Vagina (tissue), 1 donor: ENCODE measurements around the genes TBC1D10A, SF3A1 and OSBP2.

DNA sequence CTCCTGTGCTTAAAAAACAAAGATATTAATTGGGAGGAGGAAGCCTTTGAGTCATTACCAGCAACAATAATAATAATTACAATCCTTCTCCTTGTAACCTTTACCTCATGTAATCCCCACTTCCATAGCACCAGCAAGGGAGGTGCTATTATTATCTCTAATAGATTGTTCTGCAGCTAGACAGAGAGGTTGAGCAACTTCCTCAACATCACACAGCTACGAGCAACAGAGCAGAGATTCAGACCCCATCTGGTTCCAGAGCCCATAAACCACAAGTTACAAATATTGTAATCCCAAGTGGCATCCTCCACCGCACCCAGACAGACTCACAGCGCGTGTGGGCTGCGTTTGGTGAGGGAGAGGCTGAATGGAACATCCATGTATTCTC, 33.7 kb downstream of the LIF start:
- PRO-cap: no peak
- RAMPAGE, long total RNA: no peak

GRCh38 chr22:30245449-30246321, 874 bp downstream of the LIF start:
- PRO-cap: unidirectional peak, plus-strand start at chr22:30246190
- RAMPAGE, long total RNA: no peak

DNA sequence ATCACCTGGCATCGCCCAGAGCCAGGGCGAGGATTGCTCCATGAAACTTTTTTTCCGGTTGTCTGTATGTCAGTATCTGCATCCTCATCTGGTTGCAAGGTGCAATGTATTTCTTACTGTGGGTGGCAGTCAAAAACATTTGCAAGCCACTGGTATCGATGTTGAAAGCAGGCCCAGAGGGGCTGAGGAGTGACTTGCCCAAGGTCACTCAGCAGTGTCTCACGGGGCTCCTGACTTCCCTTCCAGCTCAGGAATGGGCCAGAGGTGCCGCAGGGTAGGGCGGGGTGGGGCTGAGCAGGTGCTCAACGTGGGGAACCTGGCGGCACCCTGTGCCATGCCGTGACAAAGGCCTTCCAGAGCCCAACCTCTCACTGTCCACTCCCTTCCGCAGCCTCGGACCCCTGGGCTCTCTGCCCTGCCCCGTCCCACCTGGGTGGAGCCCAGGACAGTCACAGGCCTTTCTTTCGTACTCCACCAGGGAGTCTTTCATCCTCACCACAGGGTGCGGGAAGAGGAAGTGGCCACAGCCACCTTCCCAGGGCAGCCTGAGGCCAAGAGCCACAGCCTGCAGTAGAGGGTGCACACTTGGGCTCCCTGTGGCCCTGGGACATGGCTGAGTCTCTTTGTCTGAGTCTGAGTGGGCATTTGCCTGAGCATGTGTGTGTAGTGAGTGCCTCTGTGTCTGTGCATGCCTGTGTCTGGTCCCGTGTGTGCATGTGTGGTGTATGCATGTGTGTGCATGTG, 5.9 kb upstream of the LIF start:
- PRO-cap: no peak
- RAMPAGE, long total RNA: no peak

GRCh38 chr22:30275348-30276159, 8.9 kb upstream of the OSM start:
- PRO-cap: no peak
- RAMPAGE, long total RNA: no peak

GRCh38 chr22:30326288-30327376, at the start of gene TBC1D10A:
Gene TBC1D10A (minus strand): TSS chr22:30326941.
- PRO-cap: bidirectional peak, plus-strand start at chr22:30326560, minus-strand start at chr22:30326489; bidirectional peak, plus-strand start at chr22:30327183, minus-strand start at chr22:30326929
- RAMPAGE, long total RNA: start-site peak on the minus strand at chr22:30326873-30326938, 436 reads

DNA sequence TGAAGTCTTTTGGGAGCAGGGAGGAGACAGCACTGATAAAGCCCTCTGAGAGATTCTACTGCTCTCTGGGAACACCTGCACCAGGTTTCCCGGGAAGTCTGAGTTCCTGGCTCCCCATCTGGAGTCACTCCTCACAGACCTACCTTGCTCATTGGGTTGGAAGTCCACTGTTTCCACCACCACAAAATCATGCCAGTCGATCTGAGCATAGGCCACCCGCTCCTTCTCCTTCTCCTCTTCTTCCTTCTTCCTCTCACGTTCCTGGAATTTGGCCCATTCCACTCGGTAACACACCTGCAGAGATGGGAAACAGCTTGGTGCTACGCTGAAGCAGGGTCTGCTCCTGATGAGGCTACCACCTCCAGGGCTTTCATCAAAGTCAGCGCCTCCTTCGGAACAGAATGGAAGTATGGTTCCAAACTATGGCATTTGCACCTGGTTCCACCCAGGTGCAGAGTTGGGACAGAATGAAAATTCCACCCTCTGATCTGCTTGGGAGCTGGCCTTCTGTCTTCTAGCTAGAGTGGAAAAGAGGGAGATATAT, 14.6 kb downstream of the SF3A1 start:
- PRO-cap: no peak
- RAMPAGE, long total RNA: start-site peak on the minus strand centred at position 171 of the sequence, 55 bp wide, 47 reads

- PRO-cap: bidirectional peak, plus-strand start at chr22:30356671, minus-strand start at chr22:30356544; bidirectional peak, plus-strand start at chr22:30356989, minus-strand start at chr22:30356875
- RAMPAGE, long total RNA: start-site peak on the minus strand at chr22:30356870-30356912, 817 reads
Observed at GRCh38 chr22:30356266-30357254, at the start of gene SF3A1. Gene SF3A1 (minus strand): TSS chr22:30356894.

DNA sequence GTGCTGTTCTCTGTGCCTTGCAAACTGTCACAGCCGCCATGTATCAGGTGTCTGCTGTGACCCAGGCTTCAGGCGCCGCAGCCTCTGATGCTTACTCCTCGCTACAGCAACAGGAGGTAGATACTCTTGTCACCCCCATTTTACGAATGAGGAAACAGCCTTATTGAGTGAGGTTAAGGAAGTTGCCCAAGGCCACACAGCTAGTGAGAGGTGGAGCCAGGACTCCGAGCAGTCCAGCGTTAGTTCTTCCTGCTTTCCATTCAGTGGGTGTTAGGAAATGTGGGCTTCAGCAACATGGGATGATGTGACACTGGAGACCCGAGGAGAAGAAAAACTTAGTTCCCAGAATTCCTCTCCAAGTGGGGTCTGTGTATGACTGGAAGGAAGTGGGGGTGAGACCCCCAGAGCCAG, 14.3 kb downstream of the RNF215 start:
- PRO-cap: no peak
- RAMPAGE, long total RNA: no peak

GRCh38 chr22:30435477-30436391, 10.2 kb downstream of the MTFP1 start:
- PRO-cap: bidirectional peak, plus-strand start at chr22:30436059, minus-strand start at chr22:30435777
- RAMPAGE, long total RNA: no peak

- PRO-cap: no peak
- RAMPAGE, long total RNA: no peak
Observed at GRCh38 chr22:30579599-30580386, 5.3 kb upstream of the GAL3ST1 start.

GRCh38 chr22:30634173-30634903, 1.2 kb upstream of the SLC35E4 start:
- PRO-cap: unidirectional peak, plus-strand start at chr22:30634721; unidirectional peak, plus-strand start at chr22:30634809
- RAMPAGE, long total RNA: no peak

GRCh38 chr22:30694665-30695571, at the start of gene OSBP2:
Gene OSBP2 (plus strand): TSS chr22:30694874.
- PRO-cap: bidirectional peak, plus-strand start at chr22:30694874, minus-strand start at chr22:30694831
- RAMPAGE, long total RNA: no peak

DNA sequence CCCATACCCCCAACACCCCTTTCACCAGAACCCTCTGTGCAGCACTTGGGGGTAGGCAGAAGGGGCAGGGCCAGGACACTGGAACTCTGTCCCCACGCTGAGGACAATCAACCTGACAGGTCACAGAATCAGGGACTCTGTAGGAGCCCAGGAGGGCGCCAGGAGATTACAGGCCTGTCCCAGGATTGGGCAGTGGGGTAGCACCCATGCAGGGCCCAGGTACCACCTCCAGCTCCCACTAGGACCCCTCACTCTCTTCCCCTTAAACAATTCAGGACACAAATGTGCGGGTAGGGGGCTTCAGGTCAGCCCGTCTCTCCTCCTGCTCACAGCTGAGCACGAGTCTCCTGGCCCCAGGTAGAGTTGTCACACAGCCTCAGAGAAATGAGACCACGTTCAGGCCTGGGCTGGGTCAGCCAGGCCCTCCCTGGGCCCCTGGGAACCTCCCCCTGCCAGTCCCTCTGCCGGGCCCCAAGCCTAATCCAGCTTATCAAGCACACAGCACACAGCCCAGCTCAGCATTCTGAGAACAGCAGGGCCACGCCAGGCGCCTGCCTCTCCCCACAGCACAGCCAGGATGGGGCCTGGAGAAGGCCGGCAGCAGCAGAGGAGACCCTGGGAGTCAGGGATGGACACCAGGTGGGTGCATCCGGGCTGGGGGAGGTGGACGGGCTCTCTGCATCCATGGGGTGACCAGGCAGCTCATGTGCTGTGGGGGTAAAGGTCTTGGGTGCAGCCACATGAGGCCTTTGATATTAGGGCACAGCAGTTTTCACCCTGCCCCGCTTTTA, 87.2 kb downstream of the MORC2 start:
- PRO-cap: no peak
- RAMPAGE, long total RNA: no peak

DNA sequence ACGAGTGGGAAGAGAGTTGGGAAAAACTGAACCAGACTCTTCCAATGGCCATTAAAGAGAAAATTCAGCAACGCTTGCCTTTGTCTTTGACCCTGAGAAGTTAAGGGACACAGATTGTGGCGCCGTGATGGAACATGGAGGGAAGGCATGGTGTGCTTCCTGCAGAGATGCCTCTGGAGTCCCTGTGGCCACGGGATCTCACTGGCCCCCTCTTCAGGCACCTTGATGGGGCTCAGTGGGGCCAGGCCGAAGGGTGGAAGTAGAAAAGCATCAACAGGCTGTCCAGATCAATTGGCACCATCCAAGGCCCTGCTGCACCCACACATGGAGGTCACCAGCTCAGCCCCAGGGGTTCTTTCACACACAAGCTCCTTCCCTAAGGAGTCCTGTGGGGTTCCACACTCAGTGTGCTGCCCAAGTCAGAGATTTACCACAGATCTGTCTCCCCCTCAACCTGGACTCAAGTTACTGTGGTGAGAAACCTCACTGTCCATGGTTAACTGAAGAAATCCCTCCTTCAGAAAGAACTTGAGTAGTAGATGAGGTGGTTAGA, 42.8 kb downstream of the MORC2 start:
- PRO-cap: no peak
- RAMPAGE, long total RNA: no peak

DNA sequence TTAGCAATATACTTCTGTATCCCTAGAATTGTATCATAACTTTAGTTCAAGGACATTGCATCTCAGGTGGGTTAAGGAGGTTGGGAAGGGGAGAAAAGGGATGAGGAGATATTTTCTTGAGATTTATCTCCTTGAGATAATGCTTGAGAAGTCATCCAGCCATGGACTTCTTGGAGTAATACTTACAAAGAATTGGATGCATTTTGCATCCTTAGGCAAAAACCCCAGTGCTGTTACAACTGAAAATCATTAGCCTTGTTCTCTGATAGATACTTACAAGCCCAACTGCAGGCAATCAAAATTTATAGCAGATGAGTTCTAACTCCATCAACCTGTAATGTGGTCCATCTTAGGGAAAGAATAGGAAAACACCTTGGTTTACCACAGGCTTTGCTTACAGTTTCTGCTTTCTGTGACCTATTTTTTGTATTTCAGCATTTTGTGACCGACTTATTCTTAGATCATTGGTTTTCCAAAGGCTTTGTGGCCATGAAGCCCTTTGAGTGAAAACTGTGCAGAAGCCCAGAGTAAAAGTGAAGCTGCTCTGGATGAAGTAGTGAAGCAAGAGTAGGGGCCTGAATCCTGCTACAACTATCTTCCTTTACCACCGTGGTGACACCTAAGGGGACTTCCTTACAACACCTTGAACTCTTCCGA, 6.3 kb upstream of the MORC2 start:
- PRO-cap: no peak
- RAMPAGE, long total RNA: no peak

DNA sequence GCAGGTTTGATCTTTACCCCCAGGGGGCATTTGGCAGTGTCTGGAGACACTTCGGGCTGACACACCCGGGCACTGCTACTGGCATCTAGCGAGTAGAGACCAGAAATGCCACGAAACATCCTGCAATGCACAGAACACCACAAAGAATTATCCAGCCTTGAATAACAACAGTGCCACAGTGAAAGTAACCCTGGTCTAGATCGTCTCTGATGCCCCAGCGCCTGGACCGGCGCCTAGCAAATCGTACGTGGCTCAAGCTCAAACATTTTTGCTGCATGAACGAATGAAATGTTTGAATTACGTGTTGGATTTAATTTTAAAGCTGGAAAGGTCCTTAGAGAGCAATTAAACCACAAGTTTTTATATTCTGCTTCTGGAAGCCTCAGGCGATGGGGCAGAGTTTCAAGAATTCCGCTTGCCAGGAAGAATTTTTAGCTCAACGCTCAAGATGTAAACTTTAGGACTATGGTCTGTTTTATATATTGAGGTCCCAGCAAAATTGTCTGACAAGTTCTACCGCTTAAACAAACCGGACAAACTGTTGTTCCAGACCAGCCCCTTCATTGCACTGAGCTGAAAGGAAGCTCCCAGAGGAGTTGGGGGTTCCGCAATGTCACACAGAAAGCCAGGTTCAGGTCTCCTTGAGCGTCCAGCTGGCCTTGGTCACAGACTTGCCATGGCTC, 44.3 kb upstream of the SMTN start:
- PRO-cap: bidirectional peak, plus-strand start at position 365 of the sequence, minus-strand start at position 208 of the sequence
- RAMPAGE, long total RNA: no peak

GRCh38 chr22:31055511-31055909, 25.6 kb upstream of the SMTN start:
- PRO-cap: bidirectional peak, plus-strand start at chr22:31055787, minus-strand start at chr22:31055714
- RAMPAGE, long total RNA: no peak

- PRO-cap: no peak
- RAMPAGE, long total RNA: no peak
Observed at GRCh38 chr22:31063655-31064859, 17.1 kb upstream of the SMTN start.

- PRO-cap: no peak
- RAMPAGE, long total RNA: no peak
Observed at GRCh38 chr22:31093559-31094669, 12.8 kb downstream of the SMTN start.

GRCh38 chr22:31127180-31127726, 4.5 kb downstream of the INPP5J start:
- PRO-cap: no peak
- RAMPAGE, long total RNA: no peak